Spinal cord (tissue), 3 donors: ENCODE measurements around the gene HAO2.

DNA sequence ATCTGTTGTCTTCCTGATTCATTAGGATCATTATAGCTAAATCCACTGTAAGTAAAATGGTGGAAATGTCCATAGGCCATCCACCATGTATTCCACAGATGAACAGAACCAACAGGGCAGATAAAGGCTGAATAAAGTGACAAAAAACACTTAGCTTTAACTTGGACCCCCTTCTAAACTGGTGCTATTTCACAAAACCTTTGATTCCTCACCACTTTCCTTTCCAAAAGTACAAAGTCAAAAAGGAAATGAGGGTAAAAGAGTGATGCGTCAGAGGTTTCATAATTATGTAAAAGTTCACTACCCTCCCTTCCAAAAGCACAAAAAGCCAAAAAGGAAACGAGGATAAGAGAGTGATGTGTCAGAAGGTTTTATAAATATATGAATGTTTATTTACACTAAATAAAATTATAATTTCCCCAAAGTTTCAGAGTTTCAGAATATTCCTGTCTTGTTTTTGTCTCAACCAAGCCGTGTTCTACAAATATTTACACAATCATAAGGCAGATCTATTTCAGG, 172.2 kb downstream of the TBX15 start:
- PRO-cap, result no peak
- RAMPAGE, long total RNA, result no peak

GRCh38 chr1:118963413-118964135, 24.6 kb downstream of the TBX15 start:
- PRO-cap, result no peak
- RAMPAGE, long total RNA, result no peak

DNA sequence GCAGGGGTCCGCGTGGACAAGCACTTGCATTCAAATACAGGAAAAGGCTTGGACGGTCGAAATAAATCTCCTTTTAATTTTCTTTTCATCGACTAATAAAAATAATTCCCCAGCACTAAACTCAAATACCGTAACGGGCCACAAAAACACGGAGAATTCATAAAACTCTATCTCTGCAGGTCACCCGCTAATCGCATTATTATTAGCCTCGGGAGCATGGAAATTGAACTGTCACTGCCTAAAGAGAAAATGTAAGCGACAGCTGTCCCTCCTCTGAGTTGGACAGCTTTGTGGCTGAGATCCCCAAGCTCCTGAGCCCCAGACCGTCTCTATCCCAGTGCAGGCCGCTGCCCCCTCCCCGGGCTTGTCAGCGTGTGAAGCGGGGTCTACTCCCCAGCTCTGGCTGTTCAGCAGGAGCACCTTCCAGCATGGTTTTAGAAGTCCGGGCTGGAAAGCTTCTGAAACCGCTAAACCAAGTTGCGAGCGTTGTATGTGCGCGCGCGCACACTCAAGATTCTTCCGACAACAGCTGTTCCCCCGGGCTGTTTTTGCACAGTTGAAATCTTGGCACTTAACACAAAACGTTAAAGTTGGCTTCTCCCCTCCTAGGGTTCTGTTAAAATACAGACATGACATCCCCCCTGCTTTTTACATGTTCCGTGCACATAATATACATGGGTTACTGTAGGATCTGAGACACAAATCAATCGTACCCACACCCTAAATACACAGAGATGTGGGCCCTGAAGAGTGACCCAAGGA, 1.7 kb downstream of the TBX15 start:
- PRO-cap, result no peak
- RAMPAGE, long total RNA, result no peak

DNA sequence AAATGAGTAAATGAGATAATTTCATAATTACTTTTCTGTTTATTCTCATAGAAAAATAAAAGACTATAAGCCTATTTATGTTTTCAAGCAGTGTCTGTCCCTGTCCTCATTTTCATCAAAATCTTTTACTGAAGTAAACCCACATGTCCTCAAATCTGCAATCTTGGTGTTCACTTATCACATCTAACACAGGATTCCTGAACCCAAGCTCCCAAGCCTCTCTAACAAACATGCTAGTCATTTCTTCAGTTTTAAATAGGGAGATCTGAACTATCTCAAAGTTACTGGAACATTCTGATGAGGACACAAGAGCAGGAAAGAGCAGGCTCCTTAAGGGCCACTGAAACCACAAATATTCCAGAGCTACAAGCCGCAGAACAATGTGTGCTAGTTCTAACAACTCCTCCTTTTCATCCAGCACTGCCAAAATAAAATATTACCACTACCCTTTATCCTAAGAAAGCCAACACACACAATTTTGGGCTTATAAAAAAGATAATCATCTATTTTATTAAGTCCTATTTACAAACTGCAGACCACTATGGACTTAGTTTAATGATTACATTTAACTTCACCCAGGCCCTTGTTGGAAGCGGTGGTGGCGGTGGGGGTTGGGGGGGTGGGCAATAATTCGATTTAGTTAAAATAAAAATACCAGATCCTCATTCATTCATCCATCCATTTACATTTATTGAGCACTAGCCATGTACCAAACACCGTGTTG, 38.8 kb downstream of the WARS2 start:
- PRO-cap, result no peak
- RAMPAGE, long total RNA, result no peak

GRCh38 chr1:119177395-119177877, 37.0 kb upstream of the WARS2 start:
- PRO-cap, result no peak
- RAMPAGE, long total RNA, result no peak

- PRO-cap, result no peak
- RAMPAGE, long total RNA, result no peak
Measured at GRCh38 chr1:119368638-119368915, at the start of gene HAO2. TSS of gene HAO2 (plus strand) at chr1:119368785.

DNA sequence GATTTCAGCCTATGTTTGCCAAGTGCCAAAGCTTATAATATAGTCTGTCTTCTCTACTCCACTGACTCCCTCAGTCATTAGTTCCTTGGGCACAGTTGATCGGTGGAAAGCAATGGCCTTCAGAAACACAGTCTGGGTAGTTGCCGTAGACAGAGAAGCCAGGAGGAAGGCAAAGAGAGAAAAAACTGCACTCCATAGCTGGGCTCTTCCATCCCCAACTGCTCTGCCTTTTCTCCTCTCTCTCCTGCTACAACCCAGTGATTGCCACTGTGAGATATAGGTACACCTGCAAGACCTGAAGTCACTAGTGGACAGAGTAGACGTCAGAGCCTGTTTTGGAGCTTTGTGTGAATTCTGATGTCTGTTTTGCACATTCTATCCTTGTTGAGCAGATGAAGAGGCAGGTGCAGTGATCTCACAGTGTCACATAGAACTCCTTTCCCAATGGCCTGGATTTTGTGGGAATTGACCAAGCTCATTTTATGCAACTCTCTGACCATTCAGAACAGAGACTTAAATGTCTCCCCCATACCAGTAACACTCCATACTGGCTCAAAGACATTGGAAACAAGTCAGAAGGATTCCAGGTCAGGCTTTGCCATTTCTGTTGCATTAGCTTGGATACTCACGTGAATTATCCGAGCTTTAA, 2.2 kb downstream of the HAO2 start:
- PRO-cap, result no peak
- RAMPAGE, long total RNA, result no peak

GRCh38 chr1:119604380-119604971, 43.6 kb downstream of the ZNF697 start:
- PRO-cap, result no peak
- RAMPAGE, long total RNA, result no peak

- PRO-cap, result no peak
- RAMPAGE, long total RNA, result no peak
Measured at GRCh38 chr1:119737167-119737832, 25.6 kb downstream of the PHGDH start.

GRCh38 chr1:119767953-119768617, 620 bp downstream of the HMGCS2 start:
- PRO-cap, result no peak
- RAMPAGE, long total RNA, result no peak

GRCh38 chr1:119778401-119778782, 9.7 kb upstream of the HMGCS2 start:
- PRO-cap, result no peak
- RAMPAGE, long total RNA, result no peak

- PRO-cap, result no peak
- RAMPAGE, long total RNA, result no peak
Measured at GRCh38 chr1:119799477-119800116, 11.7 kb downstream of the REG4 start.

DNA sequence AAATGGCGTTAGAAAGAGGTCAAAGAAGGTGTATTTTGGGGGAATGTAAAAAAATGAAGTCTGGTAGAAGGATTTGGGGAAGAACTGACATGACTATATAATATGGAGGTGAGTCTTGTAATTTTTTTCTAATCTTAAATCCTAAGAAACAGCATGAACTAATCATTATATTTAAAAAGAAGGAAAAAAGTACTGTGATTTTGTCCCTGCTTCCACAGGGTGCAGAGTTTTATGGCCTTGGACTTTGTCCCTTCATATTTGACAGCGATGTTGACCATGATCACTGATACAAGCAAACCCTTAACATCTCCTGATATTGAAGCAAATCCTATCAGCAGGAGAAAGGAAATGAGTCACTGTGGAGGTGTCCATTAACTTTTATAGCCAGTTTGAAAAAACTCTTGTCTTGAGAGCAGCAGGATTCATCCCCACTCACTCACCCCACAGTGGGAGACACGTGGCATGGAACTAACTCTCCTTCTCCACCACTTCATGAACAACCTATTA, 5.1 kb upstream of the REG4 start:
- PRO-cap, result no peak
- RAMPAGE, long total RNA, result no peak

DNA sequence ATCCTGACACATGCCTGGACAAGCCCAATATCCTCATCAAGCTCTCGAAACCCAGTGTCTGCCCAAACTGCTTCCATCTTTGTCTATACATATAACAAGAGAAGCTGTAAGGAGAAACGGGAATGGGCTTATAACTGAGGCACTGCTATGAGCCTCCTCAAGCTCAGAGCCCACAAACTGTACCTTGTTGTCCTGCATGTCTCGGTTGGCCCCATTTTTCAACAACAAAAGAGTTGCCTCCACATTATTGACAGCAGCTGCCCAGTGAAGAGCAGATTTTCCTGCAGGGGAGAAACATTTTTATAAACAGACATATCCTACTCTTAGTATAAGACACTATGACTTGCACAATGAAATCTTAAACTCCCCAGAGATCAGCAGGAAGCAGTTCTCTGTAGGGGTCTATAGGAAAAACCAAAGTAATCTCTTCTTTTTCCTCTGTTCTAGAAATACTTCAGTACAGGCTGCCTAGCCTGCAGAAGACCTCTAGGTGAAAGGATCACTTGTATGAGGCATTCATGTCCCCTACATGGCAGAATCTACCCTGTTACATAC, 21.2 kb upstream of the ADAM30 start:
- PRO-cap, result no peak
- RAMPAGE, long total RNA, result no peak

DNA sequence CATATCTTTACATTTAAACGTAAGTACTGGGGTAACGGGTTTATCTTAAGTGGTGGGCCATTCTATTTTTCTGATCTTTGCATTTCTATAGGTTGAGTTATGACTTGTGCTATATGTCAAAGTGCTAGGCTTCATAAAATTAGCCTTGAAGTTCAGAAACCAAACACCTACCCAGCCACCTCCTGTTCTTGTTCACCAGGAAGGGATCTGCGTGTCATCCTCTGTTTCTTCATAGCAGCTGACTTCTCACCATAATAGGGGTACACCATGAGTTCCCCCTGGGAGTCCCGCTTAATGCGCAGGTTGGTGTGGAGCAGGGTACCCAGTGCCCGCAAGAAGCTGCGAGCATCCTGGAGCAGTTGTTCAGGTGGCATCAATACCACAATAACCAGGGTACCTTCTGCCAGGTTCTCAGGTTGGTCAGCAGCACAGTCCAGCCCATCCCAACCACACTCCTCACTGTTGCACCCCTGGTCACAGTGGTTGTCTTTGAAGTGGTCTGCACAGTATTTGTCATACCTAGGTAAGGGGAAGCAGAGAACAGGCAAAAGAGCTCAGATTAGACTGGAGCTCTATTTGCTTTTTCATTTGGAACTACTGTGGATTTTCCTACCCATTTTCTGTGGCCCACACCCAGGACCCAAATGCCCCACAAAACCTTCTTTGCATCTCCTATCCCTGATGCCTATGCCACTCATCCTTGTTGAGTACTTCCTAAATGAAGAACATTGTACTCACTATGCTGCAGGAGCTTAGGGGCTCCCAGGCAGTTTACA, 27.3 kb upstream of the ADAM30 start:
- PRO-cap, result no peak
- RAMPAGE, long total RNA, result no peak

DNA sequence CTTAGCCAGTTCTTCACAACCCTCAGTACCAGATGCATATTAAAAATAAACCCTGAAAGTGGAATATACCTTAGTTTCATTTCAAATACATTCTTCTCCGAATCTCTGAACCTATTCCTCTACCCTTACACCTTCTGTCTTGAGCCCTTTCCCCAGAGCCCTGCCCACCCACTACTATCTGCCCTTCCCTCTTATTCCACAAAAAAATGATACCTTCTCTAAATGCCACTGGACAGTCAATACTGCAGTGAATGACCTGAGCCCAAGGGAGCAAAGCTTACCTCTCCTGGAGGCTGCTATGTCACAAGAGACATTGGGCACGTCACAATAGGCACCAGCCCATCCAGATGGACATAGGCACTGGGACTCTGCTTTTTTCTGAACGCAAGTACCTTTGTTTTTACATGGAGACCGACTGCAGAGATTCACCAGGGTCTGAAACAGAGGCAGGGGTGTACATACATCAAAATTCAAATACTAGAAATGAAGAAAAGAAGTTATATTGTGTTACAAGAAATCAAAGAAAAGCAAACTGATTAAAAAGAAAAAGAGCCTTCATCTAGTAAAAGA, 41.3 kb upstream of the ADAM30 start:
- PRO-cap, result no peak
- RAMPAGE, long total RNA, result no peak

- PRO-cap, result no peak
- RAMPAGE, long total RNA, result no peak
Measured at GRCh38 chr1:119973912-119974537, 77.7 kb upstream of the ADAM30 start.

GRCh38 chr1:119980078-119980486, 83.8 kb upstream of the ADAM30 start:
- PRO-cap, result no peak
- RAMPAGE, long total RNA, result no peak

- PRO-cap, result no peak
- RAMPAGE, long total RNA, result no peak
Measured at GRCh38 chr1:120179177-120180032, 3.1 kb upstream of the SEC22B start.

DNA sequence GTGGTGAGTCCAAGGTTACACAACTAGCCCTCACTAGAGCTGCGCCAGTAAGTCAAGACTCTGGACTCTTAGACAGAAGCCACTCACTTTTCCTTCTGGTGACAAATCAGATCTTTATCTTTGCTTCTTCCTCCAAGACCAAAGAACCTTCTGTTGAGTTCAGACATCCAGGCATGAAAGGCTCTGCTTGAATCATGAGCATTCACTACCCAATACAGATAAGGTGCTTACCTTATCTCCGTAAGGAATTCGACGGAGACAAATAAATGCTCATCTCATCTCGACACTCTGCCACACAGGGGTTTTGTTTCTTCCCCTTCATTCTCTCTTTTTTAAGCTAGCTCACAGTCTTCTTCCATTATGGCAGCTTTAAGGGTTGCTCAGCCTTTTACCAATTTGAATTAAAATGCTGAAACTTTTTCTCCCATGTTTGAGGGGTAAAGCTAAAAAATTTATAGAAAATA, 116.8 kb downstream of the NBPF8 start:
- PRO-cap, result no peak
- RAMPAGE, long total RNA, result no peak